A549 (cell line): ENCODE measurements around a stretch of chr17.

DNA sequence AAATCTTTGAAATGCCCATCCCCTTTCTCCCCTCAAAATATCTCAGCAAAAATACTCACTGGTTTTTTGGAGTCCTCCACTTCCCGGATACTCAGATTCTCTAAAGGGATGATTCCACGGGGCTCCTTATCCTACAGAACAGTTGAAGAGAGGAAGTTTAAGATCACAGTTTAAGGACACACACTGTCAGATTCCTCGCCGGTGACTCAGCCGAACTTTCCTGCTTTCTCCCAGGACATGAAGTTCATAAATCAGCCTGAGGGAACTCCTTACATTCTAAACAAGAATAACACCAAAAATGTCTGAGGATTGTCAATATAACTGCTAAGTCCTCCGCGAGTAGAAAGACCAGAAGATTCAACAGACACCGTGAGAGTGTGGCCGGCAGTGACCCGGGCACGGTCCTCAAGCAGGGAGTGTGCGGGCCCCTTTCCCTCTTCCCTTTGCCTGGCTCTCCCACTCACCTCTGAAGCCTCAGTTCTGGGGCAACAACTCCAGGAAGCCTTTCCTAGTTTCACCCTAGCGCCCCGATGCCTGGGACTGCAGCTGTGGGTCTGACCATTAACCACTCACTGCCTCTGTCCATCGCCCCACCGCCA is 101.1 kb downstream of the CYTH1 start:
- PRO-cap = no peak
CAGE:
- cytosol, long polyA plus RNA = no peak
- long polyA plus RNA = no peak
- nucleus, long polyA plus RNA = no peak

DNA sequence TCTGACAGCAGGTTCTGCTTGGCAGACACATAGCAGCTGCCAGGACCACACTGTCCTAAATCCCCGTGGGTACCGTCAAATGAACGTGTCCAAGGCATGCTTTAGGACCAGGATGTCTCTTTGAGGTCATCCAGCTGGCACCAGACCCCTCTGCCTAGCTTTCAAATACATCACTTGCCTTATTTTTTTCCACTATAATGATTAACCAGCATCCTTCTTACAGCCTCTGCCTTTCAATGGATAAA is 64.4 kb downstream of the CYTH1 start:
- PRO-cap = no peak
CAGE:
- cytosol, long polyA plus RNA = no peak
- long polyA plus RNA = no peak
- nucleus, long polyA plus RNA = no peak

GRCh38 chr17:78739368-78739768 is 42.7 kb downstream of the CYTH1 start:
- PRO-cap = no peak
CAGE:
- cytosol, long polyA plus RNA = no peak
- long polyA plus RNA = no peak
- nucleus, long polyA plus RNA = no peak

GRCh38 chr17:78740422-78740835 is 41.6 kb downstream of the CYTH1 start:
- PRO-cap = no peak
CAGE:
- cytosol, long polyA plus RNA = no peak
- long polyA plus RNA = no peak
- nucleus, long polyA plus RNA = no peak

DNA sequence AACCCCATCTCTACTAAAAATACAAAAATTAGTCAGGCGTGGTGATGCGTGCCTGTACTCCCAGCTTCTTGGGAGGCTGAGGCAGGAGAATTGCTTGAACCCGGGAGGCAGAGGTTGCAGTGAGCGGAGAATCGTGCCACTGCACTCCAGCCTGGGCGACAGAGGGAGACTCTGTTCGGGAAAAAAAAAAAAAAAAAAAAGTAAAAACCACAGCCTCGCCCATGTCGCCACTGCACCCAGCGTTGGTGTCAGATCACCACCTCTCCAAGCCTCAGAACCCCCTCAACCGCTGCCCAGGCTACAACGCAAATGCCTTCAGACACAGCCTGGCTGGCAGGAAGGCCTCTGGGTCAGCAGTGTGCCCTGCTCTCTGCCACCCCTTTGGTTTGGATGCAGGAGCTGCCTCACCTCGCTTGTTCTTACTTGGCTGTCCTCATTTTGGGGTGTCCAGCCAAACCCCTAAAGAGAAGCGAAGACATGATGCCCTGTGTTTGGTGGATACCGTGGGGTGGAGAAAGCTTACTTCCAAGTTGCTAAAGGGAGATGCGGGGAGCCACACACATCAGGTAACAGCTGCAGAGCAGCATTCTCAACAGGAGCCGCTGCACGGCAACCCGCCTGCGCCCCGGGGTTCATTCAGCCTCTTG is 12.9 kb upstream of the CYTH1 start:
- PRO-cap = no peak
CAGE:
- cytosol, long polyA plus RNA = no peak
- long polyA plus RNA = no peak
- nucleus, long polyA plus RNA = no peak

DNA sequence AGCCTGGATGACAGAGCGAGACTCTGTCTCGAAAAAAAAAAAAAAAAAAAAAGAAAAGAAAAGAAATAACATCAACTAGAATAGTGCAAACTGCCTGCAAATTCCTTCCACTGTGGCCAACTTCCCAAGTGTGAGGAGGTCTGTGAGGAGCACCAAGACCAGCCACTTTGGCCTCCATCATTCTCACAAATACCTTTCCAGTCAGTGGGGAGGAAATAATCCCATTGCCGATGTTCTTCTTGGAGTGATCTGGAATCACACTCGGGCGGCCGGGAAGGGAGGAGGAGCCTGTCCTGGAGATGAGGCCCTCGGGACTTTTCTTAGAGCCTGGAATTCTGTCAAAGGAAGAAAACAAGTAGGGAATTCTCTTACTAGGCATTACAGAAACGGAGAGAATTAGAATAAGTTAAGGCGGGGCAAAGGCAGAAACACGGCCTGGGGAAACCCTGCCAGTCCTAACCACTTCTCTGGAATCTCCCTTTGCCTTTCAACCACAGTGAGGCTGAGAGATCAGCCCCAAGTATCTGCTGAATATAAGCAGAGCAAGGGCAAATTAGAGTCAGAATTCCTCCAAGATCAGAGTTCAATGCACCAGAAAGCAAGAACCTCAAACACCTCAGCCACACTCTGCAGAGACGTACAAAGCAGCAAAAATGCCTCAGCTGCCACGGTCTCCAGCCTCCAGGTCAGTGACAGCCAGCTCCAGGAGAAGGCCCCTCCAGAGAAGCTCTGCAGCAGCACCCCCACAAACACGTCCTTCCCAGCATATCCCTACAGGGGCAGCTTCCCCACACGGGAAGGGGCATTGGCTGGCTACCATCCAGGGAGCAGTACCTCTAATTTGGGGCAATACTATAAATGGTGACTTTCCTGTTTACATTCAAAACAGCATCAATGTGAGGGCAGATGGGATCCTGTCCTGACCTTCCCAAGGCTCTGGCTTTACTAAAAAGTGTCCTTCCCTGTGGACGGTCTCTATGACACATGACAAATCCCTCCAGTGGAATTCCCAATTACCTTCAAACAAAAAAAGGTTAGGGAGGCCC is 27.6 kb downstream of the USP36 start:
- PRO-cap = no peak
CAGE:
- cytosol, long polyA plus RNA = no peak
- long polyA plus RNA = no peak
- nucleus, long polyA plus RNA = no peak

GRCh38 chr17:78883602-78884249 is 19.3 kb downstream of the CEP295NL start:
- PRO-cap = no peak
CAGE:
- cytosol, long polyA plus RNA = no peak
- long polyA plus RNA = no peak
- nucleus, long polyA plus RNA = no peak

DNA sequence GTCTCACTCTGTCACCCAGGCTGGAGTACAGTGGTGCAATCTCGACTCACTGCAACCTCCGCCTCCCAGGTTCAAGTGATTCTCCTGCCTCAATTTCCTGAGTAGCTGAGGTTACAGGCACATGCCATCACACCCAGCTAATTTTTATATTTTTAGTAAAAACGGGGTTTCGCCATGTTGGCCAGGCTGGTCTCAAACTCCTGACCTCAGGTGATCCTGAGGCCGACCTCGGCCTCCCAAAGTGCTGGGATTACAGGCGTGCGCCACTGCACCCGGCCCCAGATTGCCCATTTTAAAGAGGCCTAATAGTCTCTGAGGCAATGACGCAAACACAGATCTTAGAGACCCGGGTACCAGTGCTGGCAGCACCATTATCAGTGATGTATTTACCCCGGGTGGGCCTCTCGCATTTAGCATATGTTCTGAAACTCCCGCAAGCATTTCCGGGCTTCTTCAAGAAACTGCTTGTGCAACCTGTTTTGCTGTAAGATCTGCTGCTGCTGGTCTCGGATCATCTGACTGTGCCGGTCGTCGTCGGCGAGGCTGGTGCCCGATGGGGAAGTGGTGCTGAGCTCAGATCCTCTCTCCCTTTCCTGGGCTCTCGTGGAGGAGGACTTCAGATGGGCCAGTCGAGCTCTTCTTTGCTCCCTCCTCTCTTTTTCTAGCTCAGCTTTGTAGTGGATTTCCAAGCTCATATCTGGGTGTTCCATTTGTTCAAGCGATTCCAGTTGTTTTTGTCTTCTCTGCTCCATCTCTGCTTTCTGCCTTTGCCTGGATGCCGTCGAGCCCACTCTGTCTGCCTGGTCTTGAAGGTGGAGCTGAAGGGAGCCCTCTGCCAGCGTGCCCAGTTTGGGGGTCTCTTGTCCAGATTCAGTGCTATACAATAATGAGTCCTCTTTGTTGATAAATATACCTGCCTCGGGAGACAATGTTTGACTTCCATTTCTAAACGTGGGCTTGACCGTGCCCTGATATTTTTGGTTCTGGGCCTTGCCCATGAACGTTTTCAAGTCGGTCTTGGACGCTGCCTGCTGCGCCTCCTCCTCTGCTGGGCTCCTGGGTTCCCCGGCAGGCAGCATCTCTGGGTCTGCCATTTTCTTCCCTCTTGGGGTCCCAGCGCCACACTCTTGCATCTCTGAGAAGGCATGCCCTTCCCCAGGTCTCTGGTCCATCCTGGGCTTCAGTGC is 12.4 kb downstream of the CEP295NL start:
- PRO-cap = no peak
CAGE:
- cytosol, long polyA plus RNA = no peak
- long polyA plus RNA = no peak
- nucleus, long polyA plus RNA = no peak

- PRO-cap = no peak
CAGE:
- cytosol, long polyA plus RNA = no peak
- long polyA plus RNA = no peak
- nucleus, long polyA plus RNA = no peak
Observed at GRCh38 chr17:78895333-78895671, 7.7 kb downstream of the CEP295NL start.

- PRO-cap = no peak
CAGE:
- cytosol, long polyA plus RNA = no peak
- long polyA plus RNA = no peak
- nucleus, long polyA plus RNA = no peak
Observed at GRCh38 chr17:78912124-78912919, 9.3 kb upstream of the CEP295NL start.

DNA sequence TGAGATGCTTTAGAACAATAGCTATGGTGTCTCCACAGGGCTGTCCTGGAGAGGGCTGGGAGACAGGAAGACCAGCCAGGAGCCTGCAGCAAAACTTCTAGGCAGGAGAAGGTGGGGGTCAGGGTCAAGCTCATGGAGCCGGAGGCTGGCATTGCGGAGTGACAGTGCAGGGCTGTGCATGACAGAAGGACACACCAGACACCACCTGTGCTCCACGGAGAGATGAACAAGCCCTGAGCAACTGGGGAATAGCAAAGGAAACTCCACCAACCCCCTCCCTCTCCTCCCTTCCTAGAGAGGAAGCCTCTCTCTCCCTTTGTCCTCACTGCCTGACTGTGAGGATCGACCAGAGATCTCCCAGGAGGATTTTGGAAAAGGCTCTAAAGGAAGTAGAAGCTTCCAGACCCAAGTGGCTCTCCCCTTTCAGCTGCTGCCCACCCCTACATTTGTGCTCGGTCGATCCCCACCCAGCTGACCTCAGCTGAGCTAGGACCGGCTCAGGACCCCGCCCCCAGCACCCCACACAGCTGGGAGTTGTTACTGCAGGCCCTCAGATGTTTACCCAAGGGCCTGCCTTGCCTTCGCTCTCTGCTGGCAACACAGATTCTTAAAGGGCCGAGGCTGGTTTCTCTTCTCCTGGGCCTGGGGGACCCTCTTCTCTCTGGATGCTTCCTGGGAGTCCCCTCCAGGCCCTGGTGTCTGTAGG is 26.7 kb upstream of the TIMP2 start:
- PRO-cap = no peak
CAGE:
- cytosol, long polyA plus RNA = no peak
- long polyA plus RNA = no peak
- nucleus, long polyA plus RNA = no peak

DNA sequence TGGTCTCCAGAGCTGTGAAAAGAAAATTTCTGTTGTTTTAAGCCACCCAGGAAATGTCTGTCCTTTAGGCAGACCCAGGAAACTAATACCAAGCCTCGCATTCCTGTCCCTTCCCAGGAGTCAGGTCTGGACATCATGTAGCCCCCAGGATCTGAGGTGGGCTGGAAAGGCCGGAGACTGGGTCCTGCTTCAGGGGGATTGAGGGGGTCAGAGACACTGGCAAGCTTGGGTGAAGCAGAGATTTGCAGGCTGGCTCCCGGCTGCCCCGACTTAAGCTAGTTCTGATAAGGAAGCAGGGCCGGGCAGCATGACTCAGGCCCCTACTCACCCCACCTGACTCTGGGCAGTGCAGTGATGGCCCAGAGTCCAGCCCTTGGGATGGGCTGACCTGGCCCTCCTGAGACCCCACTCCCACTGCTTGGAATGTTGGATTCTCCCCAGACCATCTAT is 21.3 kb downstream of the LGALS3BP start:
- PRO-cap = no peak
CAGE:
- cytosol, long polyA plus RNA = no peak
- long polyA plus RNA = no peak
- nucleus, long polyA plus RNA = no peak

DNA sequence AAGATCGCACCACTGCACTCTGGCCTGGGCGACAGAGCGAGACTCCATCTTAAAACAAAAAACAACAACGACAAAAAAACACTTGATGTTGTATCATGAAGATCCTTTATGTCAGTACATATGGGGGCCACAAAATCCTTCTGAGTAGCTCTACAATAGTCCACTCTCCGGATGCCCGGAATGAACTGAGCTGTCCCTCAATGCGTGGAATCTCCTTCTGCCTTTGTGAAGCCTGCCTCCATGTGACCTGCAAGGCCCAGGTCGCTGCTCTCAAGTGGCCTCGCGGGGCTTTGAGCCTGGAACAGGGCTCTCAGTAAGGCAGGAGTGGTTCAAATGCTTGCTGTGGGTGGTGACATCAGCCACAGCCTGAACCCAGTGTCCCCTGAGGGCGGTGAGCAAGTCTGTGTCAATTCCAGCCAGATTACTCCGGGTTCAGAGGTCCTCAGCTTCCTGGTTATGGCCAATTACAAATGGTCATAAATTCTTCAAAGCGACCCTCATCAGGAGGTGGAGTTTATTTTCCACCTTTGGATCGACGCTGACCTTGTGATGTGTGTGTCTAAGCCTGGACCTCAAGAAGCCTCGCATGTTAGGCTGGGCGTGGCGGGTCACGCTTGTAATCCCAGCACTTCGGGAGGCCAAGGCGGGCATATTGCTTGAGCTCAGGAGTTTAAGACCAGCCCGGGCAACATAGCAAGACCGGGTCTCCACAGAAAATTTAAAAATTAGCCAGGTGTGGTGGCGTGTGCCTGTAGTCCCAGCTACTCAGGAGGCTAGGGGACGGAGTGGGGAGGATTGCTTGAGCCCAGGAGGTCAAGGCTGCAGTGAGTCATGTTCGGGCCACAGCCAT is 17.4 kb downstream of the LGALS3BP start:
- PRO-cap = no peak
CAGE:
- cytosol, long polyA plus RNA = no peak
- long polyA plus RNA = no peak
- nucleus, long polyA plus RNA = no peak

DNA sequence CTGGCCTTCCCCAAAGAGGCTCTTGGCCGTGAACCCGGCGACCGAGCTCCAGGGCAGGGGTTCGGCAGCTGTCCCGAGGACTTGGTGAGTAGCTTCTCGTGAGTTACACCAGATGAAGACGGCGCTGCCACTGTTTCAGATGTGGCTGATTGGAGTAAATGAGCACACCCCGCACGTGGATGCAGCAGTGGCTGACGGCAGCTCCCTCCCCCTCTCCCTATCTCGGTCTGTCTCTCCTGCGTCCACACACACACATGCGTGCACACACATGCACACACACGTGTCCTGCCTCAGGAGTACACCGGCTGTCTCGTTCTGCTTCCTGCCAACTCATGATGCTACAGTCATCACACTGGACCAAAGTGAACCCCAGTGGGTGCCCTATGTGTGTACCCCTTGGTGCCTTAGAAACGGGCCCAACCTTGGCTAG is 13.2 kb downstream of the LGALS3BP start:
- PRO-cap = no peak
CAGE:
- cytosol, long polyA plus RNA = no peak
- long polyA plus RNA = no peak
- nucleus, long polyA plus RNA = no peak

DNA sequence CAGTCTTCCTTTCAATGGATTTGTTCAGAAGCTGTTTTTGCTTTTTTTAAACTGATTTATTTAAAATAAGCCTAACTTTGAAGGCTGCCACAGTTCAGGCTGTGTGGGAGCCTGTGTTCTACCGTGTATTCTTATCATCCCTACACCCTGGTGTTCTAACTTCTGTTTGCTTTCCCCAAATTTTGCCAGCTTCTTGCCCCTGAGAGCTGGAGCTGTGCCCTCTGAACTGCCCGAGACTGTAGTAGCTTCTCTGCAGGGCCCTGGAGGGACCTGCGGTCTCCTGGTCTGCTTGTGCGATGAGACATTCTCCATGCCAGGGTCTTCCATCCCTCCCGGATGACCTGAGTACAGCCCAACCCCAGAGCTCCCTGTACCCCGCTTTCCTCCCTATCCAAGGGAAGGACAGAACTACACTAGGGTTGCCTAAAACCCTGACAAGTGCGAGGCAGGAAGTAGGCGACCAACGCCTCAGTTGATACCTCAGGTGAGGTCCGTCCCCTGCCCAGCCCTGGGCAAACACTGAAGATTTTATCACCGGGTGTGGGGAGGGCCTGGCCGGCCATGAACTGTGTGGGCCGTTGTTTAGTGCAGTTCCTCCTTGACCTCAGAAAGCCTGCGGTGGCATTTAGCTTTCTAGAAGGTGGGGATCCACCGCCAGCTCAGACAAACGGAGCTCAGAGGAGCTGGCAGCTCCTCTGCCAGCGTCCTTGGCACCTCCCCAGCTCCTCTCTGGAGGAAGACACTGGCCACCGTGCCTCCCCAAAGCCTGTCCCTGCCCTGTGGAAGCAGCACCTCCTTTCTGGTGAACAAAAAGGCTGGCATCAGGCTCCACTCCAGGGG is 13.7 kb downstream of the CANT1 start:
- PRO-cap = no peak
CAGE:
- cytosol, long polyA plus RNA = no peak
- long polyA plus RNA = no peak
- nucleus, long polyA plus RNA = no peak

DNA sequence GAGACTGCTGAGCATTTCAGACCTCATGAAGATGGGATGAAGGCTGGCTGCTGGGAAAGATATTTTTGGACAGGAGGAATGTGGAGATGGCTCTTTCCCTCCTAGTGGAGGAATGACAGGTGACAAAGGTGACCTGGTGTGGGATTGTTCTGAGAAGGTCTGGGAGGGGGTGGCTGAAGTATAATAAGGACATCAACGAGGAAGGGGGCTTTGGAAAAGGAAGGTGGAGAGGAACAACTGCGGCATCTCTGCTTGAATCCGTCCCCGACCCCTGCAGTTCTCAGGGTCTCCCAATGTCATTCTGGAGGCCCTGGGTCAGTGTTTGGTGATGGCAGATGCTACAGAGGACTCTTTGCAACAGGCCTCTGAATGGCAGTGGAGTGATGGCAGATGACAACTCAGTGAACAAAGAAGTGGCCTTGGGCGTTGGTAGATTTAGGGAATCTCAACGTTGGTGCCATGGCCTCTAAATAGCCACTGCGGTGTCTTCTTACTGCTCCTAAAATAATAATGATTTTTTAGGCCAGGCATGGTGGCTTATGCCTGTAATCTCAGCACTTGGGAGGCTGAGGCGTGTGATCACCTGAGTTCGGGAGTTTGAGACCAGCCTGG is 1.2 kb downstream of the ENGASE start:
- PRO-cap = no peak
CAGE:
- cytosol, long polyA plus RNA = no peak
- long polyA plus RNA = no peak
- nucleus, long polyA plus RNA = no peak

DNA sequence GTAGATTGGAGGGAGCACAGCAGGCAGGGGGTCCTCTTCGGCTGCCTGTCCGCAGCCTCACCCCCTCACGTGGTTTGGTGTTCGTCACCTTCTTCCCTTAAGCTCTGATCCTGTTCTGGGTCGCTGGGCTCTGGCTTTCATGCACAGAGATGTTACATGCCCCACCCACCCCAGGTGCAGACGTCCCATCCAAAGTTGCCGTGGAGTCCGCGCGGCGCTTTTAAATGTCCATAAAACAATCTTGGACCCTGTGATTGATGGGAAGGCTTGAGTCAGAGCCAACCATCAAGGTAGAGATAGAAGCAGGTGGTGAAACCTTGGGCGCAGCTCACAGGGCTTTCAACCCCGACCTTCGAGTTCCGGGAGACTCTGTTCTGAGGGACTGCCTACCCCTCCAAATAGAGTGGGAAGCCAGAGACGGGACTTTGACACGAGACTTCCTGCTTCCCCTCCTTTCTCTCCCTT is 3.9 kb downstream of the ENGASE start:
- PRO-cap = no peak
CAGE:
- cytosol, long polyA plus RNA = no peak
- long polyA plus RNA = no peak
- nucleus, long polyA plus RNA = no peak

- PRO-cap = no peak
CAGE:
- cytosol, long polyA plus RNA = no peak
- long polyA plus RNA = no peak
- nucleus, long polyA plus RNA = no peak
Observed at GRCh38 chr17:79728569-79729069, 2.1 kb upstream of the ENPP7 start.

- PRO-cap = no peak
CAGE:
- cytosol, long polyA plus RNA = no peak
- long polyA plus RNA = no peak
- nucleus, long polyA plus RNA = no peak
Observed at GRCh38 chr17:79740388-79740879, 9.7 kb downstream of the ENPP7 start.

DNA sequence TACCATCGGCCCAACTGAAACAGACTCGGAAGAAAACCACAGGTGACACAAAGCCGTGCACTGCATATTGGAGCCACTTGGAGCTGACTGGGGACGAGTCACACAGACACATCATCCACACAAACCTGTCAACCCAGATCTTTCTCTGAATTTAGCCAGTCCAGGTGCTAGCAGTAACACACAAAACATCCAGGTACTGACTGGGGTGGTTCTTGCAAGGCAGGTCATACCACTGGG is 14.8 kb downstream of the ENPP7 start:
- PRO-cap = no peak
CAGE:
- cytosol, long polyA plus RNA = no peak
- long polyA plus RNA = no peak
- nucleus, long polyA plus RNA = no peak